Neural cell (in vitro differentiated cells): Measurements from ENCODE around the genes ZSWIM6, IPO11 and RGS7BP.

DNA sequence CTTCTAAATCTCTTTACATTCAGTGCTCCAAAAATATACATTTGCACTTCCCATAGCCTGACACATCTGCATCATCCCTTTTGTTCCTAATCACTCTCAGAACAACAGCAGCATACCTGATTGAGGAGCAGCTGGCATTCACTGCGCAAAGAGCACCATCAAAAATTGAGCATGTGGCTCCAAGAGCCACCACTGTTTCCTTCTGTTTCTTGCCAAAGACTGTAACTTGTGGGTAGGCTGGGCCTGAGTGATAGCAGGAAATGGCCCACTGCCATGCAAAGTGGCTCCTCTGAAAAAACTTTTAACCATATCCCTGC is 355.2 kb upstream of the PDE4D start:
- RAMPAGE, long total RNA, result no peak

DNA sequence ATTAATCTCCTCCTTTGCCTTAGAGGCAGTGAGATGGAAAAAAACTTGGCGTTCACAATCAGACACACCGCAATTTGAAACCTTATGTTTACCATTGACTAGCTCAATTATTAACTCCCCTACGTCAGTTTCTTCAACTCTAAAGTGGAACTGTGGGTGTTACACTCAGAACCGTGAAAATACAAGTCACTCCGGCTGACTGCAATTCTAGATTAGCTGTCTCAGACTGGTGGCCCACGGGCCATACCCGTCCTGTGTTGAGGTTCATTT is 327.1 kb downstream of the DEPDC1B start:
- RAMPAGE, long total RNA, result no peak

DNA sequence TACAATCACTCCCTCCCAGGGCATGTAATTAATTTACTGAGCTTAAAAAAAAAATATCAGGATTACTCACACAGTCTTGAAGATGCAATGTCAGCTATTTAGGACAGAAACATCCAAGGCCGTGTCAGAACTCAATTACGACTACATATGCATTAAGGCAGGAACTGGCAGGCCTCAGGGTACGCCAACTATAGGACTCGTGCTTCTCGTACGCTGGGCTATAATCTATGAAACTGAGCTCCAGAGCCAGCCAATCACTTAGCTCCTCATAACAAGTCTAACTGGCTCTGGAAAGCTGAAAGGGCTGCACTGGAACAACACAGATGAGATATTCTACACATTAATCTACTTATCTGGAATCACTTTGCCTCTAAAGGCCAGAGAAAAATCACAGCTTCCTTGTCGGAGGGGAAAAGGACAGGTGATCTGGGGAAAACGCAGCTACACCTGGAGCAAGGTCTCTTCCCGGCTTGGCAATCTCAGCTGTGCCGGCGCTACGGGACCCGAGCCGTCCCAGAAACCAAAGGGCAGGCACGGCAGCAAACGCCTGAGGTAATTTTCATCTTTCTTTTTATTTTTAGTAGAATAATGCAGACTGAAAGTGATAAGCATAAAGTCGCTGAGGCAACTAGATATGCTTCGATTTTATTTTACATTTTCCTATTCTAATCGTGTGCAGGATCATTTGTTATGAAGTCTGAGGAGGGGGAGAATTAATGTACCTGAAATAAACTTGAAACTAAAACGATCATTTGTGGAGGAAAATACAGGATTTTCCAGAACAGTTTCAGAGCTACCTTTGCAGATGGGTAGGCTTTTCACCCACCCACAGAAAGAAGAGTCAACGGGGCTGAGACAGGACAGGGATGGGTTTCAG is 211.9 kb downstream of the DEPDC1B start:
- RAMPAGE, long total RNA, result no peak

GRCh38 chr5:60634811-60635163 is 65.2 kb downstream of the DEPDC1B start:
- RAMPAGE, long total RNA, result no peak

- RAMPAGE, long total RNA, result no peak
These were observed 61.7 kb downstream of the SMIM15 start for GRCh38 chr5:61100674-61100889.

GRCh38 chr5:61275805-61276300 is 56.2 kb upstream of the ZSWIM6 start:
- RAMPAGE, long total RNA, result no peak

- RAMPAGE, long total RNA, result no peak
These were observed 19.6 kb upstream of the ZSWIM6 start for GRCh38 chr5:61312422-61312970.

DNA sequence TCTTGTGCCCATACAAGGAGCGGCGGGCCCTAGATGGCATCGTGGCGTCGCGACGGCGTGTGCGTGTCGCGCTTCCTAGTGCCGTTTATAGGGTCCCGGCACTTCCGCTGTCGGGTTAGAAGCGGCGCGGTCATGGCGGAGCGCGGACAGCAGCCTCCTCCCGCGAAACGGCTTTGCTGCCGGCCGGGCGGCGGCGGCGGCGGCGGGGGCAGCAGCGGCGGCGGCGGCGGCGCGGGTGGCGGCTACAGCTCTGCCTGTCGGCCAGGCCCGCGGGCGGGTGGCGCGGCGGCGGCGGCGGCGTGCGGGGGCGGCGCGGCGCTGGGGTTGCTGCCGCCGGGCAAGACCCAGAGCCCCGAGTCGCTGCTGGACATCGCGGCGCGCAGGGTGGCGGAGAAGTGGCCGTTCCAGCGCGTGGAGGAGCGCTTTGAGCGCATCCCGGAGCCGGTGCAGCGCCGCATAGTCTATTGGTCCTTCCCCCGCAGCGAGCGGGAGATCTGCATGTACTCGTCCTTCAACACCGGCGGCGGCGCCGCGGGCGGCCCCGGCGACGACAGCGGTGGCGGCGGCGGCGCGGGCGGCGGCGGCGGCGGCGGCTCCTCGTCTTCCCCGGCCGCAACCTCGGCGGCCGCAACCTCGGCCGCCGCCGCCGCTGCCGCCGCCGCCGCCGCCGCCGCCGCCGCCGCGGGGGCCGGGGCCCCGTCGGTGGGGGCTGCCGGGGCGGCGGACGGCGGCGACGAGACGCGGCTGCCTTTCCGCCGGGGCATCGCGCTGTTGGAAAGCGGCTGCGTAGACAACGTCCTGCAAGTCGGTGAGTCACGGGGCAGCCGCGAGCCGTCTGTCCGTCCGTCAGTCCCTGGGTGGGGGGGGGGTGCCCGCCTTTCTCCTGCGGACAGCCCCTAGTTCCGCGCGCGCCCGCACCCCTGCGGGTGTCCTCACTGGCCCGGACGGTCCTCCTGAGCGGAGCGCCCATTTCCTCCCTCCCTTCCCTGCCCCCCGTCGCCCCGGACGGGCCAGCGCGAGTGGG is at the start of gene ZSWIM6:
Gene ZSWIM6 (plus strand): TSS at position 118 of the 1,024 bp plus-strand sequence.
- RAMPAGE, long total RNA, result no peak

DNA sequence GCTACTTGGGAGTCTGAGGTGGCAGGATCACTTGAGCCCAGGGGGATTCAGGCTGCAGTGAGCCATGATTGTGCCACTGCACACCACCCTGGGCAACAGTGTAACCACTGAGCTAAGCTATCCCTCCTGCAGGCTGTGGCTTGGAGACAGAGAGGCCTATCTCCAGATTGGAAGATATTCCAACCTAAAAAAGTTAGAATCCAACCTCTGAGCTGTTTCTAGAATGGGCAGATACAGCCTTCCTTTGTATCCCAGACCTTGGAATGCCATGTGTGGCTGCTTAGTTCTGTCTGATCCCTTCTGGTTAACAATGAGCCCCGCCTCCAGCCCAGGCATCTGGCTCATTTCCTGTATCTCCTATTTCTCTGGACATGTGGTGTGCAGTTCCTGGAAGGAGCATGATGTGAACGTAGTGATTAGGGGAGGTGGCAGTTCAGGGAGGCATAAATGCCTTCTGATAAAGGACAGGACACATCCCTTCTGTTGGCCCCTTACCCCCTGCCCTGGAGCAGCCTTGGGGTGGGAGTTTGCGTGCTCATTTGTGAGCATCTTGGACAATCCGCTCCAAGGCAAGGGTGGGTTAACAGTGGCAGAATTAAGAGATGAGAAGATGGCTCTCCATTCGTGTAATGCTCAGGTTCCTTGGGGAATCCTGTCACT is 243.0 kb downstream of the ZSWIM6 start:
- RAMPAGE, long total RNA, result no peak

- RAMPAGE, long total RNA, result no peak
These were observed 267.8 kb downstream of the ZSWIM6 start for GRCh38 chr5:61599771-61600398.

DNA sequence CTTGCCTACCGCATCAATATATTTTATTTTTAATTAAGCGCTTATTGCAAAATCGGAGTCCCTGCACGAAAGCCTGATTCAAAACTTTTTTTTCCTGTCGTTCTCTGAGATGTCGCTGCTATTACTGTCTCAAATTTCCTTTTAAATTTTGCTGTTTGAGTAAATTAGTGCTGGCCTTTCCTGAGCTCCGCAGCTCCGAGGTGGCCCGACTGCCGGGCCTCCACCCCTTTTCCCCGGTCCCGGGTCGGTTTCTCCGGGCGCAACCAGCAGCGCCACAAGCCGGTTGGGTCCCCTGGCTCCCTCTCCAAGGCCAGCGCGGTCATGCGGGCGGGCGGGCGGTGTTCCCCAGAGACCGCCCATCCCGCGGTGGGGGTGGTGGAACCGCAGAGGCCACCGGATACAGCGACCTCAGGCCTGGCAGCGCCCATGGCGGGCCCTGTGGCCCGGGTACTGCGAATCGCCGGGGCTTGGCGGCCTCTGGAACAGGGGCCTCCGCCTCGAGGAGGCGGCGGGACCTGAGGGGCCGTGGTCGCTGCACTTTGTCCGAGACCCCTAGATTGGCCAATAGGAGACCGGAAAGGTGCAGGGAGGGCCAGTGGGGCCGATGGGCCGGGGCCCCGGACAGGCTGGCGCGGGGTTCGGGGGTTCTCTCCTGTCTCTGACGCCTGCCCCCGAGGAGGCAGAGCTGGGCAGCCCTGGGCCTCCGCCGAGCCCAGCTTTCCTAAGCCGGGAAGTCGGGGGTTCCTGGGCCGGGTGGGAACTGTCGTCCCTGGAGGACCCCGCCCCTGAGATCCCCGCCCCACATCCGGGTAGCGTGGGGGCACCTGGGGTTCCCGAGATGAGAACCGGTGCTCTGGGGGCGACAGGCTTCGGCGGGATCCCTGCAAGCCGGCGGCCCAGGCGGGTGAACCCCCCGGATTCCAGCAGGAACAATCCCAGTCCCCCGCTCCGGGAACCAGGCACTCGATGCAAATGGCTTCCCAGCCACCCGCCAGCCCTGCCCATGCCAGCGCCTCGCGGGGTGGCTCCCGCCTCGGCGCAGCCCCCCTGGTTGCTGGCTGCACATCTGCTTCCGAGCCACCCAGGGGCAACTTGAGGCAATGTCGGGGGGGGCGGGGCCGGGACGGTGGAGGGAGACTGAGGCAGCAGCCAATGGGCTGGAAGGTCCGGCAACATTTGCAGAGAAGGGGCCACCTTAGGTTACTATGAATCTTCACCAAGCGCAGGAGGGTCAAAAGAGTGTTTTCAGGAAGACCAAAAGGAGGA is 293.9 kb downstream of the ZSWIM6 start:
- RAMPAGE, long total RNA, result no peak

GRCh38 chr5:61731587-61732614 is 399.8 kb downstream of the ZSWIM6 start:
- RAMPAGE, long total RNA, result no peak

- RAMPAGE, long total RNA, result no peak
These were observed 18.2 kb downstream of the DIMT1 start for GRCh38 chr5:62385276-62386118.

DNA sequence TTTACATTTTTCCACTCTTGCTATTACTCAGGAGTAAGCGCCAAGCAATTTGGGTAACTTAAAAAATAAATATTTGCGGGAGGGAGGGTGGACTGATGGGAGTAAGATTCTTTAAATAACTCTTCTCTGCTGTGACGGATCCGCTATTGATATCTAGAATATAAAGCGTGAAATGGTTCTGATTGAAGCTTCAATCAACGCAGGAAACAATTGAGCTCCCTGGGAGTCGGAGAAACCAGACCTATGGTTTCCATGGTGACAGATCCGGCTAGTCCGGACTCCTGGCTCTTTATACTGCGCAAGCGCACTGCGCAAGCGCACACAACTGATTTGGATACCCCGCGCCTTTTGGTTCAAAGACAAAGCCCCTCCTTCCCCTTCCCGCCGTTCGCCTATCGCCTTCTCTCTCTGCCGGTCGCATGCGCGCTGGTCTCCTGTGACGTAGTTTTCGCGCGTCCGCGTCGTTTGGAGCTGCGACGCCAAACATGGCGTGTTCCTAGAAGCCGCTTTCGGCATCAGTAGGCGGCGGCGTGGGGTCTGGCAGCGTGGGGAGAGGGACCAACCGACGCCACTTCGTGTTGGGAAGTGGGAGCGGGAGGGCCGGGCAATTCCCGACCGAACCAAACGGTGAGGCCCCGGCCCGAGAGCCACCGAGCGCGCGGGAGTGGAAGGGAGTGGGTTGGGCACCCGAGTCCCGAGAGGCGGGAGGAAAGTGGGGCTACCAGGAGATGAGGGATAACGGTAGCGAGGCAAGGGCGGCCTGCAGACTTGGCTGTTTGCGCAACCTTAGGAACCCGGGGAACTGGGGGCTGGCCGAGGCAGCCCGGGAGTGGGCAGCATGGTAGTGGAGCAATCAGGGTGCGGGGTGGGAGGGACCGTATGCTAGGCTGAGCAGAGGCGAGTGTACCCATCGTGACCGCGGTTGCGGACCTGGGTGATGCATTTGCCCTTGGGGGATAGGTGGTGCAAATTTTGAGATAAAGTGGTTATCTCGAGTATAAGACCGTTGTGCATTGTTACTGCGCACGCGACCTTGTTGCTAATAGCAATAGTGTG is at the start of gene IPO11:
Gene IPO11 (plus strand): TSS at position 461 of the 1,056 bp plus-strand sequence.
- RAMPAGE, long total RNA, result no peak

DNA sequence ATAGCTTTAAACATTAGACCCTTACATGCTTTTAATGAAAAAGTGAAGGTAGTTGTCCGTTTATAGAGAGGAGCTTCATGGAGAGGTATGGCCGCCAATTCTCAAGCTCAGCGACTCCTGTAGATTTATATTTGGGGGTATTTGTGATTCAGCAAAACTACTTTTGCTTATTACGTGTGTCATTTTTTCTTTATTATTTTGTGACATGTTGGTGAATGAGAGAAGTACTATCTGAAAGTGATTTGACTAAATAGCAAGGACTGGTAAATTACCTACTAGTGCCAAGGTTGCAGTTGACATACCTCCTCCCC is 751 bp downstream of the IPO11 start:
- RAMPAGE, long total RNA, result no peak

DNA sequence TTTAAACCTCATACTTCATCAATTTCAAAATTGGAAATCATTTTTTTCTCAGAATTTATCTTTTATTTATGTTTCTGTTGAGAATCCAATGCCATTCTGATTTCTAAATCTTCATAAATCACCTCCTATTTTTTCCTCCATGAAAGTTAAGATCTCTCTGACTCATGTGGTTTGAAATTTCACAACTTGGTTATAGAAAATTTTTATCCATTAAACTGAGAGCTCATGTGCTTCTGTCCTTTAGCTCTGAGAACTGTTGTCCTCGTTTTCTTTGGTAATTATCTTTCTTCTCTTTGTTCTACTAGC is 1.5 kb upstream of the RNF180 start:
- RAMPAGE, long total RNA, result no peak

DNA sequence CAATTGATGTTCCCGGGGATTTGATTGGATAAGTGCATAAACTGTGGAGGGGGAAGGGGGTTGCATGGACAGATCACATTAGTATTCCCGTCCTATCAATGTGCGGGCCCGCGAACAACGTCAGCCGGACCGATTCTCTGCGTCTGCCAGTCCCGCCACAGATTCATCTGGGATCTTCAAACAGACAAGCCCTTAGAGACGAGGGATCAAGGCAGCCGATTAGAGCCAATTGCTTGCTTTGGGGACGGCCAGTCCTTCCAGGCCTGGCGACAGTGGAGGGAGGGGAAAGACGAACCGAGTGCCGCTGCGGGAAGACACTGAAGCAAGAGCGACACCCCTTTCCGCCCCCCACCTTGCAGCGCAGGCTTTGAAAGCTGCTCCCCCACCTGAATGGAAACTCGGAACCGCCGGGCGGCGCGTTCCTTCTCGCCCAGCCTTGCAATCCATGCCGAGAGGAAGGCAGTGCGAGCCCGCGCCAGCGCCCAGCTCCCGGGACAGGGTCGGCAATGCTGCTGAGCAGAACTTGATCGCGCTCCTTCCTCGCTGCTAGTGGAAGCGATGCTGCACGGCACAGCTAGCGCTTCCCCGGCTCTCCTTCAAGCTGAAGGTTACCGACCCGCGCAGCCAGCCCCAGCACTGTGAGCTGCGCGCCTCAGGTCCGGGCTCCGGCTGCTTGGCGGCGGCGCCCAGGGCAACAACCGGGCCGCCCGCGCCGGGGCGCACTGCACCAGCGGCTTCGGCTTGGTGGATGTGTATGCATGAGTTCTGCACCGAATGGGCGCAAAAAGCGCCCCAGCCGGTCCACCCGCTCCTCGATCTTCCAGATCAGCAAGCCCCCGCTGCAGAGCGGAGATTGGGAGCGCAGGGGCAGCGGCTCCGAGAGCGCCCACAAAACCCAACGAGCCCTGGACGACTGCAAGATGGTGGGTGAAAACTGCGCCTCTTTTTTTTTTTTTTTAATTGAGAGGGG is at the start of gene RGS7BP:
Gene RGS7BP (plus strand): TSS at position 149 of the 970 bp plus-strand sequence.
- RAMPAGE, long total RNA, result no peak

DNA sequence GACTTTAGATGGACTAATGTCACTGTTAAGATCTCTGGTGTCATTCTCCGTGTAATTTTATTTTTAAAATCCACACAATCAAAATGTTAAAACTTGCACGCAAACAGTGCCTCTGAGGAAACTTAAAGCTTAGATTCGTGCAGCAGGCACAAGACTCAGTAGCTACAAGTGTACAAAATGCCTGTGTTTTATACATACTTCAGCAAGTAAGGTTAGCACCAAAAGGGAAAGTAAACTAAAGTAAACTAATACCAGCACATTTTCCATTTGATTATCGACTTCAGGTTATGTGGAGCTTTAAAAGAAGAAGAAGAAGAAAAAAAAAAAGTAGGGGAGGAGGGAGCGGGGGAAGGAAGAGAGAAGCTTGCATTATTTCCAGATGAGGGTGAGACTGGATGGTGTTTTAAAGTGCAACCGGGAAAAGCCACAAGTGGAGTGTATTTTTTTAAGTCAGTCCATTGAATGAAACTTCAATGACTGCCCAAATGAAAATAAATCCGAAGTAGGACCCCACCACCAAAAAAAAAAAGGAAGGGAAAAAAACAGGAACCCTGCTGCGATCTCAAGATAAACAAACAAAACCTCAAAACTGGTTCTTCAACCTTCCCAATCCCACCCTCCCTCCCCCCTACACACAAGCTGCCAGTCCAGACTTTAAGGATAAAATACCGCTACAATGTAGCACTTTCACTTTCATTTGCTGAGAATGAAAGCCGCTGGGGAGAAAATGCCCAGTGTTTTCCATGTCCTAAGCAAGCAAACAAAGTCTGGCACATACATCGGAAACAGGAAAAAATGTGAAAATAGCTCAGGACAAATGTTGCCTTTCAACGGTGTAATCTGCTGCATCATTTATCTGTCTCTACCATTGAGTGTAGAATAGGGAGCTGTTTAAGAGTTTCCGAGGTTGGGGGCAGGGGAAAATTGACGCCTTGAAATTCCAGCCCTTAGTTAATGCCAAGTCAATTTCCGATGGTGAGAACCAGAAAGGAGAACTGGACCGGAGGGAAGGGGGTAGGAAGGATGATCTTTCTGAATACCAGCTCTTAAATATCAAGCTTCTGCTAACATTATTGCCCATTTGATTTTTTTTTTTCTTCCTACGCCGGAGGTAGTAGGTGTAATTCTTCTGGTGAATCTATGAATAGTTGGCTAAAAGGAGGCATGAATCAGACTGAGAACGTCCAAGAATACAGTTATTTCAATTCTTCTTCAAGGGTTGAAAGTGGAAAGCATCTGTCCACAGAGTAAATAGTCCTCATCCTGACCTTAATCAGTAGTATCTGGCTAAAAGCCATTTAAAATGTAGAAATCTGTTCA is 962 bp upstream of the ADAMTS6 start:
- RAMPAGE, long total RNA, result no peak

GRCh38 chr5:65721089-65721284 is 922 bp downstream of the SGTB start:
- RAMPAGE, long total RNA, result no peak

GRCh38 chr5:65788015-65788530 is 66.1 kb downstream of the NLN start:
- RAMPAGE, long total RNA, result no peak